GM23248 (cell line): ENCODE measurements around a stretch of chr1.

GRCh38 chr1:239952740-239953327 lies 138.8 kb upstream of the FMN2 start:
- RAMPAGE, long total RNA = no peak

DNA sequence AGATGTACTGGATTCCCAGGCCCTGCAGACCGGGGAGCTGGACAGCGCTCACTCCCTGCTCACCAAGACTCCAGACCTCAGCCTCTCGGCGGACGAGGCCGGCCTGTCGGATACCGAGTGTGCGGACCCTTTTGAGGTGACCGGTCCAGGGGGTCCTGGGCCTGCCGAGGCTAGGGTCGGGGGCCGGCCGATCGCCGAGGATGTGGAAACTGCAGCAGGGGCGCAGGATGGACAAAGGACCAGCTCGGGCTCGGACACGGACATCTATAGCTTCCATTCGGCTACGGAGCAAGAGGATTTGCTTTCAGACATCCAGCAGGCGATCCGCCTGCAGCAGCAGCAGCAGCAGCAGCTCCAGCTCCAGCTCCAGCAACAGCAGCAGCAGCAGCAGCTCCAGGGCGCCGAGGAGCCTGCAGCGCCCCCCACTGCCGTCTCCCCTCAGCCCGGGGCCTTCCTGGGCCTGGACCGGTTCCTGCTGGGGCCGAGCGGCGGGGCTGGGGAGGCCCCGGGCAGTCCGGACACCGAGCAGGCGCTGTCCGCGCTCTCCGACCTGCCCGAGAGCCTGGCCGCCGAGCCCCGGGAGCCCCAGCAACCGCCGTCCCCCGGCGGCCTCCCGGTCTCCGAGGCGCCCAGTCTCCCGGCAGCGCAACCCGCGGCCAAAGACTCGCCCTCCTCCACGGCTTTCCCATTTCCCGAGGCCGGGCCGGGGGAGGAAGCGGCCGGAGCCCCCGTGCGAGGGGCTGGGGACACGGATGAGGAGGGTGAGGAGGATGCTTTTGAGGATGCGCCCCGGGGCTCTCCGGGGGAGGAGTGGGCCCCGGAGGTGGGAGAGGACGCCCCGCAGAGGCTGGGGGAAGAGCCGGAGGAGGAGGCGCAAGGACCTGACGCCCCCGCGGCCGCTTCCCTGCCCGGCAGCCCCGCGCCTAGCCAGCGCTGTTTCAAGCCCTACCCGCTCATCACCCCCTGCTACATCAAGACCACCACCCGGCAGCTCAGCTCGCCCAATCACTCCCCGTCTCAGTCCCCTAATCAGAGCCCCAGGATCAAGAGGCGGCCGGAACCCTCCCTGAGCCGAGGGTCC lies 1.1 kb downstream of the FMN2 start:
- RAMPAGE, long total RNA = no peak

- RAMPAGE, long total RNA = no peak
Measured at GRCh38 chr1:240093475-240094085, 1.9 kb downstream of the FMN2 start.

DNA sequence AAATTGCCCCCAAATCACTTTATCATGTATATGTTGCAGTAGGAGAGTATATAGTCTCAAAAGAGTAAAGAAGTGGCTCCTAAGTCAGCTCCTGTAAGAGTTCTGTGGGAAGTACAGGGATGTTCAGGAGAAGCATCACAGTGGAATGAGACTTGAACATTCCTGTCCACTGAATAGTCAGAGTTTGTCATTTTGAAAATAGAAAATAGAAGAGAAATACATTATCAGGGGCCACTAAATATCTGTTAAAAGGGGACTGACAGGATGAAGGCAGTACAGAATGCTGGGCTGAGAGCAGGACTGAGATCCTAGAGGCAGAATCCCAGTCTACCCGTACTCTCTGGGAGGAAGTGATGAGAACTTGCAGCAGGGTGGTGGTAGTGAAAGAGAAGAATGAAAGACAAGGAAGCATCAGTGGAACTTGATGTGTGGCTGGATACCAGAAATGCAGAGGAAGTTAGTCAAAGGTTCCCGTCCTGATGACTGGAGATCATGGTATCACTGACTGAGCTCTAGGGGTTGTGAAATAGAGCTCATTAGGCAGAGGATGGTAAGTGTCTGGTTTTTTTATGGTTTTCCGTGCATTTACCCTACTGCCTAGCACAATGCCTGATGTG lies 153.4 kb downstream of the FMN2 start:
- RAMPAGE, long total RNA = start-site peak on the plus strand centred at position 435 of the sequence, 231 bp wide, 23 and 86 reads in 2 replicates

- RAMPAGE, long total RNA = no peak
Measured at GRCh38 chr1:240599253-240599722, 12.7 kb downstream of the GREM2 start.

GRCh38 chr1:240674653-240675179 lies 62.8 kb upstream of the GREM2 start:
- RAMPAGE, long total RNA = no peak

DNA sequence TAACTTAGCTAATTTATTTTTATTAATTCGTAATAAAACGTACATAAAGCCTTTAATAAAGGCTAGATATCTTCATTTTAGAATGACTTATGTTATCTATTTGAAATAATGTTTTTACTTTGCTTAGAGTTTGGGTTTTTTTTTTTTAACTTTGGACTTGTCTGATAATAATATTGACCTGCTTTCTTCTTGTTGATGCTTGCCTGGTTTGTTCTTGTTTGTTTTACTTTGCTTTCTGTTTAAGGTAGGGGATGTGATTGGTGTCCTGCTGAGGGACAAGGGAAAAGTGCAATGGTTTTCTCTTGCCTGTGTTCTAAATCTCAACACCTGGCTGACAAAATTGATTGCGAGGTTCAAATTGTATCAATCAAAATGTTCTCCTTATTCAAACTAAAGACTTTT lies 2.1 kb upstream of the FH start:
- RAMPAGE, long total RNA = no peak

- RAMPAGE, long total RNA = no peak
Measured at GRCh38 chr1:241623832-241624658, 16.1 kb downstream of the CHML start.

DNA sequence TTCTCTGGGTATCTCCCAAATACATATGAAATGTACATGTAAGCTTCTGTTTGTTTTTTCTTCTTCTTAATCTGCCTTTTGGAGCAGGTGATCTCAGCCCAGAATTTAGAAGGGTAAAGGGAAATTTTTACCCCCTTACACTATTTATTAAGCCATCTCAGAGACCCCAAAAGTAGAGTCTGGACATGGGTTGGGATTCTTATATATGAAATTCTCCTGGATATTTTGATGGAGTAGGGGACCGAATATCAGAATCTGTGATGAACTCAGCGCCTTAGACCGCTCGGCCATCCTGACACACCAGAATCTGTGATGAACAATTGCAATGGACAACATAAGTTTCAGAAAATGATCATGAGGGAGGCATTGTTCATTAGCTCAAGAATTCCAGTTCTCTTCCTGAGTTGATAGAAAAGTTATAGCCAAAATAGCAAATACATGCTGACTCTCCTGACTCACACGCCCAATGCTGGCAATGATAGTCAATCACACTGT lies 221.7 kb downstream of the PLD5 start:
- RAMPAGE, long total RNA = no peak

DNA sequence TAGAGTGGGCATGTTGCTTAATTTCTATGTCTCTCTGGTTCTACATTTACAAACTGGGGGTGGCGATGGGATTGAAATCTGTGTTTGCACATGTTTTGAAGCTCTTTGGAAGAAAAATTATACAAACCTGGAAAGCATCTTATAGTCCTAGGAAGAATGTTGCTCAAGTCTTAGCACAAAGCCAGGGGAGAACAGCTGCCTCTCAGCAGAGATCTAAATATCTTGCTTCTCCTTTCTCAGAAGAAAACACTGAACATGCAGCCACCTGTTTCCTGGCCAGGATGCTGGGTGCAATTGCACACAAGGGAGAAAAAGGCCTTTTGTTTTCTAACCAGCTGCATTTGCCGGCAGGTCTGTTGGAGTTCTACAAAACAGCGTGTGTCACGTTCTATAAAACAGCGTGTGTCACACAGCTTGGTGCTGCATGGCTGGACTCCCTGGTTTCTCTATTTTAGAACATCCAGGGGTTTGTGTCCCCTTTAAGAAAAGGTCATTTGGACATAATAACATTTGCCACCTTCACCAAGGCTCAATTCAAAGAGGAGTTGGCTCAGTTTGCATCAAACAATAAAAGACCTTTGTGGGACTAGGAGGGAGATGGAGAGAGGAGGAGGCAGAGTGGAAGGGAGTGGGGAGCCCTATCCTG lies 259.6 kb upstream of the PLD5 start:
- RAMPAGE, long total RNA = no peak

- RAMPAGE, long total RNA = no peak
Measured at GRCh38 chr1:243185901-243186513, 69.1 kb downstream of the CEP170 start.

DNA sequence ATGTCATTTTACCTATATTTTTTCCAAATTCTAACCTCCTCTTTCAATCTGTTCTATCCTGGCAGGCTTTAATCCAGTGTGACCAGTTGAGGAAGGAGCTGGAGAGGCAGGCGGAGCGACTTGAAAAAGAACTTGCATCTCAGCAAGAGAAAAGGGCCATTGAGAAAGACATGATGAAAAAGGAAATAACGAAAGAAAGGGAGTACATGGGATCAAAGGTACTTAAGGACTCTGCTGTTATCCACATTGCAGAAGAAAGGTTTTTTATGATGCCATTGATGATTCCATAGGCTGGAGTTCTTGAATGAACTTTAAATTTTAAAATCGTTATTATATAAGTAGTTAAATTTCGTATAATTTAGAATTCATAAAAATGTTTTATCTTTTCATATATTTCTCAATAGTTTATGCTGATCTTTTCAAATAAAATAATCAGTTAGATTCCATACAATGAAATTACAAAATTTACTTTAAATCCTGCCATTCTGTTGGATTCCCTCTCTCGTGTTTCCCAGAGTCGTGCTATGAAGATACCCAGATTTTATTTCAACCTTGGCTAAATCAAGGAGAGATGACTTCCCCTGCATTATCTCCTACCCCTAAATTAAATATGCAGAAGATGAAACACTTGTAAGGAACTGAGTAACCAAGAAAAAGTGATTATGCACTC lies 74.8 kb downstream of the SDCCAG8 start:
- RAMPAGE, long total RNA = no peak

GRCh38 chr1:243397358-243398613 lies 141.9 kb downstream of the SDCCAG8 start:
- RAMPAGE, long total RNA = no peak

GRCh38 chr1:243474252-243474876 lies 218.5 kb downstream of the SDCCAG8 start:
- RAMPAGE, long total RNA = no peak

GRCh38 chr1:243483931-243484391 lies 228.1 kb downstream of the SDCCAG8 start:
- RAMPAGE, long total RNA = no peak

DNA sequence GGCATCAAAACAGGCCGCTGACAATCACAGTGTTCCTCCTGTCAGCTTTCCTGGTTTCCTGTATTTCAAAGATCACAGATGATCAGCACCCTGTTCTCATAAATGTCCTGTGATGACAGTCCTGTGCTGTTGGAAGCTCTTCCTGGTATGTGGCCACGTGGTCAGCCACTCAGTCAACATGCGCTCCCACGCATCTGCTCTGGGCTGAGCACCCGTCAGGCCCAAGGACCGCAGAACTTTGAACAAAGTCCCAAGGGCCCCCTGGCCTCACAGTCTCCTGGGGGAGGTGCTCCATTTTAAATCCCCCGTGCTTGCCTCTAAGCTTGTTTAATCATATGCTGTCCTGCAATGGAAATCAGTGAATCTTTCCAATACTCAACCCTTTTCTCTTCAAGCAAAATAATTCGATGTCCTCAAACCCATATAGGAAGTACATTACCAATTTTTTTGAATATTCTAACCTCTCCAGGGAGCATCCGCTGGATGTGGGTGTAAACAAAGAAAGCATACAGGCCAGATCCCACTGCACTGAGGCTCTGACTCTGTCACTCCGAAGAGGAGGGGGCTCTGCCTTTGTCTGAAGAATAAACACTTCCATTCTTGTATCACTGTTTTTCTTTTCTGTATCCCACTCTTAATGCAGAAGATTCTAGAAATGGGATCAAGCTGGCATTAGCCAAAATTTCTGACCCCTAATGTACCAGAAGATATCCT lies 250.3 kb downstream of the SDCCAG8 start:
- RAMPAGE, long total RNA = no peak

DNA sequence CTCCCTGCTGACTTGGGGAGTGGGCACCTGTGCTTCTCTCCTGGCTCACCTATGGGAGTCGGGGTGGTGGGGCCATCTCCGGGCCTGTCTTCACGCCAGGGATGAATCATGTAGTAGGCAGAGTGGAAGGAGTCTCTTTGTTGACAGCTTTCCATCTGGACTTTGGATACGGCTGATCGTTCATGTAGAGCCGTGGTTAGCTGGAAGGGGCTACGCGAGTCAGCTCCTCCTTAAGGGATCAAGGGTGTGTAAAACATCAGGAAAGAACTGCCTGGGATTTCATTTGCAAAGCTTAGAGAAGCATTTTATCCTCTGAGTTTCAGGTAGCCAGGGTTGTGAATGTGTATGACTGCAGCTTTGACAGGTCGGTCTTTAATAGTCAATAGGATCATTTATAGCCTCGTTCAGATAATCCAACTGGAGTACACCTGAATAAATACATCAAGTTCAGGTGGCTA lies 14.4 kb downstream of the ZBTB18 start:
- RAMPAGE, long total RNA = no peak

DNA sequence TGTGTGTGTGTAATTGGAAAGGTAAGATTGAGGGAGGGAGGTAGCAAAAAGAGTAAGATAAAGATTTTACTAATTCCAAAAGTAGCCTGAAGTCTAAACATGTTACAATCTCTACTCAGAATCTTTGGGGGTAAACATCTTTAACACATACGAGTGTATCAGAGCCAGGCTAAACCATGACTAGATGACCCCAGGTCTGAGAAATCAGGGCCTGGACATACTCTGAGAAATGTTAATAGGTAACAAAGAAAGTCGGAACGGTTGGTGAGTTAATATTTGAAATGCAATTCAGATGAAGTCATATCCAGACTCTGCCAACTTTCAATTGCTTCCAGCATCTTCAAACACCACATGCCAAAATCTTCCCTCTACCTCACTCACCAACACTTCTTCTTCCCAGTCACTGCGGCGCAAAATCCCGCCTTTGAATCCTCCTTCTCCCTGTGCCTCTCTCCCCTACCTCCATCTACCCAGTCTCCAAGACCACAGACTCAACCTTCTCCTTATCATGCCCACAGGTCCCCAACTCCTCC lies 41.1 kb downstream of the ZBTB18 start:
- RAMPAGE, long total RNA = no peak

- RAMPAGE, long total RNA = no peak
Measured at GRCh38 chr1:244104187-244104827, 53.2 kb downstream of the ZBTB18 start.

GRCh38 chr1:244224285-244225122 lies 127.9 kb upstream of the C1orf100 start:
- RAMPAGE, long total RNA = no peak